Upper lobe of left lung (tissue), 5 donors: ENCODE measurements around the genes IGSF5 and C2CD2.

GRCh38 chr21:39312090-39312935, 1.1 kb downstream of the BRWD1 start:
- PRO-cap, 2 experiments: peak in 2 of 2 experiments; most common plus-strand start chr21:39312583 (in 1); most common minus-strand start chr21:39312898 (in 1)
- RAMPAGE, long total RNA, 4 experiments: no peak in any of the 4 experiments

DNA sequence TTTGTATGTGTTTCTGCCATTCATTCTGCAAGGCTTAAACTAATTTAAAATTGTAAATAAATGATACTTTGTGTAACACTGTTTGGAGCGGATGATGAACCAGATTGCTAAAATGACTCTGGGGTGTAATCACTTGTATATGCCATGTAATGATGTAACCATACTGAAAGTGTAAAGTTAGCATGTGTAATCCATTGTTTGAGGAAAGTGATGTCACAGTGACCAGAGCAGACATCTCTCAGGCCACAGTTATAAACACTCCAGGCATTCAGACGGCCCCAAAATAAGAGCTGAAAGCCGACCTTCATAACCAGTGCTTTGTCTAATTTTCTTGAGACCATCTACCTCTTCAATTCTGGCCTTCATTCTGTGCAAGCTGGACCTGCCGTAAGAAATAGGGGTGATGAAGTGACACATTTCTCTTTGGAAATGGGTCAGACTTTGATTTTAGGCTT, 700 bp downstream of the SH3BGR start:
- PRO-cap, 2 experiments: peak in 1 of 2 experiments; most common plus-strand start position 281 of the sequence (in 1)
- RAMPAGE, long total RNA, 4 experiments: no peak in any of the 4 experiments

GRCh38 chr21:39744737-39745424, at the start of gene IGSF5:
Gene IGSF5 (plus strand): TSS chr21:39745183.
- PRO-cap, 2 experiments: no peak in any of the 2 experiments
- RAMPAGE, long total RNA, 4 experiments: no peak in any of the 4 experiments

DNA sequence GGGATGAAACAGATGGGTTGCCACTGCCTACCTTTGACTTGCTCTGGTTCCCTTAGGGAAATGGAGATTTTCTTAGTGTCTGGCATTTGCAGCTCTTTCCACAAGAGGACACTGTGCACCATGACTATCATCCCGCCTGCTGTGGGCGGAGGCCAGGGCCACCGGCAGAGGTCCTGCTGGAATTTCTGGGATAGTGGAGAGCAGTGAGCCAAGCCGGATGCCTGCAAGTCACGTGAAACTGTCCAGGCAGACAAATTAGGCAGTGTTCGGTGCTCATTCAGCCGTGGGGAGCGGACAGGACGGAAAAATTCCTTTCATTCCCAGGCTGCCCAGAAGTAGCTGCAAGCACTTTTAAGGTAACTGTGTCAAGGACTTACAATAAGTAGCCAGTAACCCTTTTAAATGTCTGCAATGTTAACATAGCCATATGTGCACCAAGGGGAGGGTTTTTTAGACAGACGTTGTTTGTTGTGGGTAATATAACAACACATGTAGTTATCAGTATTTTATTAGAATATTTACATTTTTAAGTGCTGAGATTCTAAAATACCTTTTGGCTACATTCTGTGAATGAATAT, 43.5 kb downstream of the IGSF5 start:
- PRO-cap, 2 experiments: peak in 1 of 2 experiments; most common plus-strand start position 276 of the sequence (in 1)
- RAMPAGE, long total RNA, 4 experiments: no peak in any of the 4 experiments

GRCh38 chr21:41212671-41213153, 44.8 kb downstream of the BACE2 start:
- PRO-cap, 2 experiments: no peak in any of the 2 experiments
- RAMPAGE, long total RNA, 4 experiments: start-site peak on the plus strand in 2 of 4 experiments, at chr21:41212836-41213277 at its widest, 7 reads per replicate

DNA sequence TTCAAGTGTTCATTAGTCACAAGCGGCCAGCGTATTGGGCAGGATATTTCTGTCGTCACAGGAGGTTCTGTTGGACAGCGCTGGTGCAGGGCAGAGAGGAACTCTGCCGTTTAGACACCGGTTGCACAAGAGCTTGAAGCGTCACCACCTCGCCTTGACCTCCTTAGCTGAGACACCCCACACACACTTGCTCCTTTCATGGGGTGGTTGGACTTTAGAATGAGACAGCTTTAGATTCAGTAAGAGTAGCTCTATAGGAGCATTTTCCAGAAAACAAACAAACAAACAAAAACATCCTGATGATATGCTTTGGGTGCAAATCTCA, 64.2 kb downstream of the BACE2 start:
- PRO-cap, 2 experiments: no peak in any of the 2 experiments
- RAMPAGE, long total RNA, 4 experiments: no peak in any of the 4 experiments

- PRO-cap, 2 experiments: no peak in any of the 2 experiments
- RAMPAGE, long total RNA, 4 experiments: no peak in any of the 4 experiments
Measured at GRCh38 chr21:41304000-41304502, 12.6 kb upstream of the FAM3B start.

DNA sequence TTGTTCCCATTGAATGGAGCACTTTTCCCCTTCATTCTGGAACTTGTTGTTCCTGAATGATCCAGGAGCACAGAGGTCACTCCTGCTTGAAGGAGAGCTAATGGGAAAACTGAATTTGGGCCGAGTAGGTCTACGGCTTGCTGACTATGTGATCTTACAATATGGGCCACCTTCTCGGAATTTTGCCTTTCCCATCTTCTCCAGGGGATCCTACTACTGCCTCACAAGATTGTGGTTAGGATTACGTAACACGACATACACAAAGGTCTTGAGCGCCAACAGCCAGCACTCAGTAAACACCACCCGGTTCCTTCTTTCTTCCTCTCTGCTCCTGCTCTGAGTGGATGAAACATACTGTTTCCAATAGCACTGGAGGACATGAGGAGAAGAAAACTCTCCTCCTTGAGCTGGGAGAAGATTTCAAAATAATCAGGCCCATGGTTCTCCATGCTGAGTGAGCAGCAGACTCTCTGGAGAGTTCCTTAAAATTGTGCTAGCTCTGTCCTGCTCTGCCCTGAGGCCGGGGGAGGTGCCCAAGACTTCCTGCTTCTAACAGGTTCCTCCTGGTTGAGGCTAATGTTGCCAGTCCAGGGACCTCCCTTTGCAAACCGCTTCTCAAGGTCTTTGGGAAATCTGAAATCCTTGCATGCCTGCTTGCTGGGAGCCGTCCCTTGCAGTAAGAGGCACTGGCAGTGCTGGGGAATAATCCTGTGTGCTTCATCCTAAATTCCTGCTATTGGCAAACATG, 29.5 kb upstream of the MX1 start:
- PRO-cap, 2 experiments: no peak in any of the 2 experiments
- RAMPAGE, long total RNA, 4 experiments: no peak in any of the 4 experiments

DNA sequence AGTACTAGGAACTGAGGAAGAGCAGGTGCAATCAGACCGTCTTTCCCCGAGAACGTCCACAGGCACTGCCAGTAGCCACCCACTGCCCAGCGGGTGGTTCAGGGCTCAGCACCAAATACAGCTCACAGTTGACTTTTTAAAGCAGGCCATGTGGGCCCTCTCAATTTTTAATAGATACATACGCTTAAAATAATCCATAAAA, 9.1 kb downstream of the TMPRSS2 start:
- PRO-cap, 2 experiments: no peak in any of the 2 experiments
- RAMPAGE, long total RNA, 4 experiments: no peak in any of the 4 experiments

DNA sequence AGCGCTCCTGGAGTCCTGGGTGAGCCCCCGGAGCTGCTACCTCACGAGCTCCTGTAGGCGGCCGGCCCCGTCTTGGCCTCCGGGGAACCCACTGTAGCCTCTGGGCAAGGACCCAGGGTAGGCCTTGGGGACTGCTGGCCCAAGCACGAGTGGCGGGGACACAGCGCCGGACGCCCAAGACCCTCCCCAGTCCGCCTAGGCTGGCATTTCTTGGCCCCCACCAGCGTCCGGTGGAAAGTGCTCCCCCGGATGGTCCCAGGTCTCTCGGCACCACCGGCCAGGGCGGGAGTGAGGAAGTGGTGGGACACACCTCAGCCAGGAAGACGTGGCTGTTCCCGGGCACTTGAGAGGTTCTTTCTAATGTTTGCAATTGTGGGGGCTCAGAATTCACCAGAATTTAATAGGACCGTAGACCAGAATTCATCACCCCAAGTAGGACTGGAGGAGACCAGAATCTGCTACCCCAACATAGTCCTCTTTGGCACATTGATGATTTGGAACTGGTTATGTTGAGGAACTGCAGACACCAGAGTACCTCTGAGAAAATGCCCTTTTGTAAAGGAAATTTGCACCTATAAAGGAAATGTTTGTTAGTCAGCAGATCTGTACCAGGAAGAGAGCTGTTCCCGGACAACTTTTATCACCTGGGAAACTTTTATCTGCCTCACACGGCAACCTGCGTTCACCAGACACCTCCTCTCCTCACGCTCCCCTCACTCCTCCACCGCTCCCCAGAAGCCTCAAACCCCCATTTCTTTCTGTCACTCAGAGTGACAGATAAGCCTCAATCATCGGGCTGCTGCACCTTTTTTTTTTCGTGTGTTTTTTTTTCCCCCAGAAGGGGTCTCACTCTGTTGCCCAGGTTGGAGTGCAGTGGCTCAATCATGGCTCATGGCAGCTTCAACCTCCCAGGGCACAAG, 765 bp upstream of the TMPRSS2 start:
- PRO-cap, 2 experiments: no peak in any of the 2 experiments
- RAMPAGE, long total RNA, 4 experiments: no peak in any of the 4 experiments

GRCh38 chr21:41545903-41546390, 38.0 kb upstream of the TMPRSS2 start:
- PRO-cap, 2 experiments: no peak in any of the 2 experiments
- RAMPAGE, long total RNA, 4 experiments: no peak in any of the 4 experiments

DNA sequence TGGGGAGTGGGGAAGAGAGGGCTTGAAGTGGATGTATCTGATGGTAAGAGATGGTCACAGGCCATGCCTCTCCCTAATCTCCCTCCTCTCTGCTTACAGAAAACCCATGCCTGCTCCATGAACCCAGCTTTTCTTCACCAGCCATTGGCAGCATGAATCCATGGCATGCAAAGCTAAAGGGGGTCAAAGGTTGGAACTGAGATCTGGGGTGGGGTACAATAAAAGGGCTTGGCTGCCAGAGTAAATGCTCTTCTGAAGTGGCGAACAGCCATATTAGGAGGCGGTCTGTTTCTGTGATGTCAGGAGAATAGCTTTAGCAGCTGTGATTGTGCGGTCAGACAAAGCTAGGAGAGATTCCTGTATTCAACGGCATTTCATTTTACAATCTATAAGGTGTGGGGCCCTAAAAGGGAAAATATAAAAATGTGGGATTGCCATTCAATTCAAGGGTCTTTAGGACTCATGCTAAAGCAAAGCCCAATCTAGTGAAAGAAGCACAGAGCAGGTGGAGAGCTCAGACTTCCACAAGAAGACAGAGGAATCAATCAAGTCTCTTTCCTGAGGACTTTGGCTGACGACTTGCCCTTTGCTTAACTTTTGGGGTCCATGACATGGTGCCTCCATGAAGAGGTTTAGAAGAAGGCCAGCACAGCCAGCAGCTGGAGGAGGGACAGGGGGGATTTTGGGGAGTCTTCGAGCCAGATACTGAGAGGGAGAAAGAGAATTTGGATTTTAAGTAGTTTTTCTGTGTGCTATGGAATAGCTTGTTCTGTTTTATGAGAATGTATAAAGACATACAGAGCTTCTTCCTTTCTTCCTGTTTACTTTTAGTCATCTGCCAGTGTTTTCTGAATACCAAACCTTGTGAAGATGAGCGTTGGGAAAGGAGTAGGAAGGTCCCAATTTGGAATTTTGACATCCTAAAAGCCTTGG, 71.9 kb upstream of the TMPRSS2 start:
- PRO-cap, 2 experiments: no peak in any of the 2 experiments
- RAMPAGE, long total RNA, 4 experiments: no peak in any of the 4 experiments

DNA sequence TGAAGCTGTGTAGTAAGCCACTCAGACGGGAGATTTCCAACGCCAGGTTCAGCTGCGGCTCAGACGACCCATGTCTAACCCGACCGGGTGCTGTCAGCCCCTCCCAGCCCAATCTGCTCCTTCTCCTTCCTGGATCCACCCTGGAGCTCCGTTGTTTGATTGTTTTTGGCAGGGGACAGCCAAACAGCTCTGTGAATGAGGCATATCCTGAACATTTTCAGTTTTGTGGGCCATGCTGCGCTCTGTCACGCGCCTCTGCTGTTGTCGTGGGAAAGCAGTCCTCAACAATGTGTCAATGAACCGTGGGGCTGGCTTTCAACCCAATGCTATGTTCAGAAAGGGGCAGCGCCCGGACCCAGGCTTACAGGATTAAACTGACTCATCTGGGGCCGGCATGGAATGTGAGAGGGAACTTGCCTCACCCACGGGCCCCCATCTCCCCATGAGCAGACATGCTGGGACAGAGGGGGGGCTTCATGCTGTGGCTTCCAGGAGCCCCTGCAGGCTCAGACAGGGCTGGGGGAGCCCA, 101.9 kb downstream of the RIPK4 start:
- PRO-cap, 2 experiments: no peak in any of the 2 experiments
- RAMPAGE, long total RNA, 4 experiments: no peak in any of the 4 experiments

DNA sequence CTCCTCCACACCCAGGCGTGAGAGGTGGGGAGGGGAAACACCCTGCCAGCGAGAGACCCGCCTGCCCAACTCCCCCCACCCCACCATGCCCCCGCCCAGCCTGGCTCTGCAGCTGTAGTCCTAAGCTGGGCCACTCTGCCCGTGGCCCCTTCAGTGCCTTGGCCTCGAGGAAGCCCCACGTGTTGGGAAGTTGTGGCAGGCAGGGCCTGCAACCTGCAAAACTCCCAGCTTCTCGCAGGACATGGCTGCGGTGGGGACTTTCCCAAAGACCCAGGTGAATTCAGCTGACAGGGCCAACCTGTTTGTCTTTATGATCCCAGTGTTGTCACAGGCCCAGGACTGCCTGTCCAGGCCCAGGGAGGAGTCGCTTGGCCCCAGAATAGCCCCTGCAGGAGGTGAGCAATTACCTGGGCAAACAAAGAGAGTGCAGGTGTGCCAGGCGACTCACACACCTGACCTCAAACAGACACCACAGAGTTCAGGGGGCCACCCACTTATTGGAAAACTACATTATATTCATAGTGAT, 62.8 kb downstream of the RIPK4 start:
- PRO-cap, 2 experiments: no peak in any of the 2 experiments
- RAMPAGE, long total RNA, 4 experiments: no peak in any of the 4 experiments

GRCh38 chr21:41711634-41711986, 55.2 kb downstream of the RIPK4 start:
- PRO-cap, 2 experiments: no peak in any of the 2 experiments
- RAMPAGE, long total RNA, 4 experiments: no peak in any of the 4 experiments

DNA sequence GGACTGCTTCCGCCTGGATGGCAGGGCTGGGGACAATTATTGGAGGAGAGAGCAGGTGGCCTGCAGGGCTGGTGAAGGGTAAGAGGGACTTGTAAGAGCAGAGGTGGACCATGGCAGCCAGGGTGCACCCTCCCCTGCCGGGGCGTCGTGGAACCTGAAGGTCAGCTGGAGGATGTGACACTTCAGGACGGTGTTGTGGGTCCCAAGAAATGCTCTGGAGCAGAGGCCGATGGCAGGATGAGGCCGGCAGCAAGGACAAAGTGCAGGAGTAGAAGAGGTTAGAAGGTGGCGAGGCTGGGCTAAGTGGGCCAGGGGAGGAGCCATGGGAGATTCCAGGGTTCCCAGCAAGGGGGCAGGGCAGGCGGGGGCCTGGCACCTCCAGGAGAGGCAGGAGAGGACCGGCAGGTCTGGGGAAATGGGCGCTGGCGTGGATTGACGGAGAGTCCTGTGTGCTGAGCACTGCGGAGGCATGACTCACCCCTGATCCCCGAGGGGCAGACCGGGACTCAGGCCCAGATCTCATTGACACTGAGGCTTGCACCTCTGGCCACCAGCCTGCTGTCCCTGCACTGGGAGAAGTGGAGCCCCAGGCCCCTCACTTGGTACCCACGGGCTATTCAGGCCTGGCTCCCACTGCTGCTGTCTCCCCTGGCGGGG, 40.0 kb downstream of the RIPK4 start:
- PRO-cap, 2 experiments: no peak in any of the 2 experiments
- RAMPAGE, long total RNA, 4 experiments: no peak in any of the 4 experiments

DNA sequence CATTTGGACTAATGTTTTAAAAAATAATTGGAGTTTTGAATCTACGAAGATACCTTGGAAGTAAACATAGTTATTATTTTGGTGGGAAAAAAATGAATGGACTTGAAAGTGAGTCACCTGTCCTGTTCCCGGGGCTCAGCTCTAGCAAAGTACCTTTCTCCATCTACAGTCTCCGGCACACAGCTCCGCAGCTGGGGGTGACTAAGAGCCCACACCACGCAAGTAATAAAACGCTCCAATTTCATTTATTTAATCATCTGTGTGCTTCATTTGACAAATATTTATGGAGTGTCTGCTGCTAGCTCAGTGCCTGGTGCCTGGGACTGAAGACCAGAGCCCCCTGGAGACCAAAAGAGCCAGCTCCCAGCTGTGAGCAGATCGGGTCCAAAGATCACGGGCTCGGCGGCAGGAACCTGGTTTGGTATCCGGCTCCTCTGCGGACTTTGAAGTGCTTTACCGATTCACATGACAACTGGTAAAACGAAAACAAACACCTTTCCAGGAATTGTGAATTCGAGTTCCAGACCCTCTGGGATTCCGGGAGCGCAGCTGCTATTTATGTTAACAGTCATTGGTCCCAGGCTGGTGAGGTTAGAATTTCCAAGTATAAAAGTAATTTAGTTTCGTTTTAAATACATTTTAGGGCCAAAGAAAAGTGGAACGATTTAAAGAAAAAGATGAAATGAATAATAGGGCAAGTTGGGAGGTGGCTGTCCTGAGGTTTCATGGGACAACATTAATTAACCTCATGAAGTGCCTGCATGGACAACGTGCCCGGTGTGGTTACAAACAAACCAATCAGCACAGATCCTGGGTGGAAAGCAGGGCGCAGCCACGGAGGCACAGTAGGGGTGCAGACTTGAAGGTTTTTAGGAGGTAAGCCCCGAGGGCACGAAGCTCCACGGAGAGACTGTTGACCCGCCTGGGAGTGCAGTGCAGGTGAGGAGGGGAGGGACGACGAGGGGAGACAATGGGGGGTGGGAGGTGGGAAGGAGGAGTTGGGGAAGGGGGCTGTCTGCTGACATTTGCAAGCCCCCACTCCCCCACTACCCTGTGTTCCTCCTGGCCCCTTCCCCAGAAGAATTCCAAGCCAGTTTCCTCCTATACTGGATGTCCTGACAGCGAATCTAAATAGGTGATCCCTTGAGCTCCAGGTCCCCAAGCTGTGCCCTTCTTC, 2.0 kb upstream of the RIPK4 start:
- PRO-cap, 2 experiments: no peak in any of the 2 experiments
- RAMPAGE, long total RNA, 4 experiments: no peak in any of the 4 experiments

GRCh38 chr21:41801049-41801461, 34.2 kb upstream of the RIPK4 start:
- PRO-cap, 2 experiments: no peak in any of the 2 experiments
- RAMPAGE, long total RNA, 4 experiments: no peak in any of the 4 experiments

DNA sequence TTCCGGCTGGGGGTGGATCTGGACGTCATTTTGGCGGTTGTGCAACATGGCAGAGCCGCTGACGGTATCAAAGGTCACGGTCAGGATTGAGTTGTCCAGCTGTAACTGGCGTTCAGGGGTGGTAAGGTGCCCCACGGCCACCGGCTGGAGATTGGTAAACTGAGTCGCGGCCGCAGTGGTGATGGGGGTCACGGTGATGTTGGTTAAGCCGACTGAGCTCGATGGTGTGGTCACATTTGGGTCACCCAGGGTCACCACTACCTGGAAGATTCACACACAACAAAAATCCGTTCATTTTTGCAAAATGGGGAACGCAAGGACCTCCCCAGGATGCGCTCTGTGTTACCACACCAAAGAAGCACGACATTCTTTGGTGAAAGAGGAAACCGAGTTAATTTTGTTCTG, 34.6 kb upstream of the RIPK4 start:
- PRO-cap, 2 experiments: no peak in any of the 2 experiments
- RAMPAGE, long total RNA, 4 experiments: no peak in any of the 4 experiments

DNA sequence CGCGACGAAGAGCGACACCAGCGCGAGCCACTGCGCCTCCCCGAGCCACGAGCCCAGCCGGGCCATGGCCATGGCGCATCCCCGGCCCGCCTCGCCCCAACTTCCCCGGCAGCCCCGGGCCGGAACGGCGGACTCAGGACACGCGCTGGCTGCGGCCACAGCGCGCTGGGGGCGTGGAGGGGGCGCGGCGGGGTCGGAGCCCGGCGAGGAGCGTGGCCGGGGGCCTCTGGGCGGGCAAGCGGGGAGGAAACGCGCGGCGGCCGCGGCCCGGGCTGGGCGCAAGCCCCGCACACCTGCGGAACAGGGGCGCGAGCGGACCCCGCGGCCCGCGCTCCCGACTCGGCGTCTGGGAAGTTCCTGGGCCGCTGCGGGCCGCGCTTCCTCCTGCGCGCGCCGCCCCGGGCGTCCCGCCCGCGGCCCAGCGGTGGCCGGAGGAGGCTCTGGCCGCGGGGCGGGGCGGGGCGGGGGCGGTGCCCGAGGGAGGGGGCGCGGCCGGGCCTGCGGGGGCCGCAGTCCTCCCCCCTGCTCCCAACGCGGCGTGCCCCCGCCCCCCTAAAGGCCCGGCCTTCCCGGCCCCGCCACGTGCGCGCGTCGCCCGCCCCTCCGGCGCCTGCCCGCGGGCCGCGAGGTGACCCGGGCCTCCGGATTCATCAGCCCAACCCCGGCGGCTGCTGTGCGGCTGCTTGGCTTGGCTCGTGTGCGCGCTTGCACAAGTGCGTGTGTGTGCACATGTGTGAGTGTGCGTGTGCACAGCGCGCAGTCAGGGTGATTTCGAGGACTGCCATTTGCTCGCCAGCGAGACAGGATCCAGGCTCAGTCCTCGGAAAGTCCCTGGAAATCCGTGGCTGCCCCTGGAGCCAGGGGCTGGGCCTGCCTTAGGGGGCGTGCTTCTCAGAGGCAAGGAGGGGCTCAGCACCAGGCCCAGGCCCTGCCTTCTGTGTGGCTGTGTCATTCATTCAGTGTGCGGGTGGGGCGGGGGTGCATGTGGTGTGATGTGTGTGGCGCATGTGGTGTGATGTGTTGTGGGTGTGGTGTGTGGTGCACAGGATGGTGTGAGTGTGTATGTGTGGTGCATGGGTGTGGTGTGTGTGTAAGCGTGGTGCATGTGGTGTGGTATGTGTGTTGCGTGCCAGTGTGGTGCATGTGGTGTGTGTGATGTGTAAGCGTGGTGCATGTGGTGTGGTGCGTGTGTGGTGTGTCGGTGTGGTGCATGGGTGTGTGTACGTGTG, at the start of gene C2CD2:
Gene C2CD2 (minus strand): TSS at position 442 of the 1,229 bp plus-strand sequence.
- PRO-cap, 2 experiments: peak in 2 of 2 experiments; most common plus-strand start position 962 of the sequence (in 1); most common minus-strand start position 341 of the sequence (in 1)
- RAMPAGE, long total RNA, 4 experiments: no peak in any of the 4 experiments